HT-29 (cell line): ENCODE results near the genes HEYL, PPIE and TMCO2.

GRCh38 chr1:39114551-39115356 is 88.6 kb downstream of the NDUFS5 start:
- RAMPAGE, long total RNA = no peak

- RAMPAGE, long total RNA = no peak
These were observed 25.8 kb upstream of the MACF1 start for GRCh38 chr1:39178334-39179536.

- RAMPAGE, long total RNA = no peak
These were observed 10.6 kb downstream of the MACF1 start for GRCh38 chr1:39215010-39215598.

GRCh38 chr1:39328074-39329122 is 123.9 kb downstream of the MACF1 start:
- RAMPAGE, long total RNA = no peak

GRCh38 chr1:39335549-39336680 is 131.4 kb downstream of the MACF1 start:
- RAMPAGE, long total RNA = no peak

- RAMPAGE, long total RNA = no peak
These were observed 134.0 kb upstream of the BMP8A start for GRCh38 chr1:39357338-39358009.

GRCh38 chr1:39378982-39379599 is 112.3 kb upstream of the BMP8A start:
- RAMPAGE, long total RNA = no peak

DNA sequence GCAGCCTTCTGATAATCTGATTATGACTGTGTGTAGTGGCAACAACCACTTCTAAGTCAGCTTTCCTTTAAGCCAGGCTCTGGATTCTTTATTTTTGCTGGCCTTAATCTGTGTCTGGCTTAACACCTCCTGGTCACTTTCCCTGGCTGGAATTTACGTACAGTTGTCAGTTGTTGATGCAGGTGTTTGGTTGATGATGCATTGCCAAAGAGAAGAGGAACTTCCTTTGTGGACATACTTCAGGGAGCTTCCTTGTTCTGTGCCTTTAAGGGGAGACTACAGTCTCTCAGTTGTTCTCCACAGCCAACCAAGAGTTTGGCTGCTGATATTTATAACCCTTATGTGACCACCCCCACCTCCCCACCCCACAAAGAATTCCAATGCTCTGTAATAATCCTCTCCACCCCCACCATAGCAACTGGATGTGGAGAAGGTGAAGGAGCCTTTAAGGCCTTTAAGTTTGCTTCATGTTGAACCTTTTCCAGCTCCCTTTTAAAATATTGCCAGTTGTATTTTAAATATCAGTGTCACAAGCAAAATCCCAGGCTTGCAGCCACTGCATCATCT is 96.0 kb upstream of the BMP8A start:
- RAMPAGE, long total RNA = no peak

DNA sequence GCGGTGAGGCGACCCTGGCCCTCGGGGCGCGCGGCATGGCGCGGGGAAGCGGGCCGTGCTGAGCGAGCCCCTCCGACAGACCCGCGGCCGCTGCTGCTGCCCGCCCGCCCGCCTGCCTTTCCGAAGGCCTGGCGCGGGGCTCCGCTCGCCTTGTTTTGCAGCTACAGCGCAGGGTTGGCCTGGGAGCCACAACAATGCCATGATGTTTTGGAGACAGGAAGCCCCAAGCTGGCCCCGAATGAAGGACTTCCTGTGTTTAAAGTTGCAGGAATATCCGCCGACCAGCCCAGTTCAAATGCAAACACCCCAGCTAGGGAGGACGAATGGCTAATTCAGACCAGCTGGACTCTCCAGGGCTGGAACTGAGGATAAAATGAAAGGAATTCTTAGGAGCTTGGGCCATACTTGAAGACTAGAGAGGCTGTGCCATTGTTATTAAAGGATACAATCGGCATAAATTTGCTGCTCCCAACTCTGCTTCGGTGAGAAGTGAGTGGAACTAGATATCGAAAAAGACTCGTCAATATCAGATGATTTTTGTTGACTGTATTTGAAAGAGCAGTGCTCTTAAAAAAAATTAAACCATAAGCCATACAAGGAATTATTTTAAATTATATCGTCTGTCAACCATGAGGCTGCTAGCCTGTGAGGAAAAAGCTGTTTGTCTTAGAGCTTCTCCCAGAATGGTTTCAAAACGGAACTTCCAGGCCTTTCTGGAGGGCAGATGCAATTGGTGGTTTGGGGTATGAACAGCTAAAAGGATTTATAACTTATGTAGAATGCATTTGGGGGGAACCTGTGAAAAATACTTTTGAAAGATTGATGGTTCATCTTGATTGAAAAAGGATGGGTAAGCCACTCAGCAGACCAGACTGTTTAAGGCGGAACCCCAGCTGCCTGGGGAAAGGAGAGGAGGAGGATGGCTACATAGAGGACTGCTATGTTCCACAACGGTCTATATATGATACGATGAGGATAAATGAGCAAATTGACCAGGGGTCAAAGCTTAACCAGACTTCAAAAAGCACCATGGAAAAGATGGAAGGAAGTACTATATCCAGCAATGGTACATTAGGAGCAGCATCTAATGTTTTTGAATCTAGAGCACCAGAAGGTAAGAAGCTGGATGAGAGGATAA is 81.6 kb upstream of the BMP8A start:
- RAMPAGE, long total RNA = no peak

DNA sequence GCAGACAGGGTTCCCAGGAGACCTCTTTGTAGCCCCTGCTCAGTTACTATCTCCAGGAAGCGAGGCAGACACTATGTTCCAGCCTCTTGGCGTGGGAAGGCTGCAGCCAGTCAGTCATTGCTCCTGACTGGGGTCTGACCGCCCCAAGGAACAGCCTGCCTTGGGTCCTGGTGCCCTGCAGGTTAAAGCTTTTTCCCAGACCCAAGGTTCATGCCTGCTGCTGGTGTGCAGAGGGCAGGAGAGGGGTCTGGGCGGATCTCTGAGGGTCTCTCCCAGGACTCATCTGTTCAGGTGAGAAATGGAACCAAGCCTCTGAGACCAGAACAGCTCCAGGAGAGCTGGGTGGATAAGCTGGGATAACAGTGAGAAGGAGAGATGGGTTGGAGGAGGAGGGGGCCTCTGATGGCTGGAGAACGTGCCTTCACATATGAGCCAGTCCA is 13.4 kb downstream of the HEYL start:
- RAMPAGE, long total RNA = no peak

DNA sequence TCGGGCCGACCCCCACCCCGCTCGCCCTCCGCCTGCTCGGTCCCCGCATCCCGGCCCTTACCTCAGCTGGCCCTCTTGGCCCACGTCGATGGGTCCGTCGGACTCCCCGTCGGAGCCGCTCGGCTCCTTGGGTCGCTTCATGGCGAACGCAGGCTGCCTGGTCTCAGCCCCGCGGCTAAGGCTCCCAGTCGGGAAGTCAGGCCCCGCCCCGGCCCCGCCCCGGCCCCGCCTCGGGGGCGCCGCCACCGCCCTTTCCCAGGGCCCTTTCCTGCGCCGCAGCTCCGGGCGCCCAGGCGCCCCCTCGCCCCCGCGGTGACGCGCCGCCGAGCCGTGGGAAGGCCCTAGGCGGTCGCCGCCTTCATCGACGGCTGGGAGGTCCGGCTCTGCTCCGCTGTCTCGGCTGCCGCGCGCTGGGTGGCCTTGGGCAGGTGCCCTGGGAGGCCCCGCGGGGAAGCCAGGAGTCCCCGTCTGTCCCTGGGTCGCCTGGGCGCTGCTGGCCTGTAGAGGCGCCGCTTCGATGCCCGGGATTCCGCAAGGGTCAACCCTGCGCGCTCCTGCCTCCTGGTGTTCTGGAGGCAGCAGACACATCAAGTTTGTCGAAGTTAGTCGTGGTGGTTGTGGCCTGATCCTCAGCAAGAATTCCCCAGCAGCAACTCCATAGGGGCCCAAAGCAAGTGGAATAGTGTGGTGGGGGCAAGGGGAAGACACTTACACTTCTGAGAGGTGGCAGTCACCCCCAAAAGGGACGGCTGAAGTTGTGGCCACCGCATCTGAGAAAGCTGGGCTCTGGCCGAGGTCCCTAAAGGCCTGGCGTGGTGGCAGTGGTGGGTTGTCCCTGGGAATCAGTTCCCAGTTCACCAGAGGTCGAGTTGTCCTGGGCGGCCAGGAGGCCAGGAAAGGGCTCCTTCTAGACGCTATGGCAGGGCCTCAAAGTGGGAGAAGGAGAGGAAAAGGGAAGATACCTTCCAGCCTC is at the start of gene HEYL:
Gene HEYL, minus strand, starts transcription at position 159 of the 973 bp plus-strand sequence.
- RAMPAGE, long total RNA = no peak

DNA sequence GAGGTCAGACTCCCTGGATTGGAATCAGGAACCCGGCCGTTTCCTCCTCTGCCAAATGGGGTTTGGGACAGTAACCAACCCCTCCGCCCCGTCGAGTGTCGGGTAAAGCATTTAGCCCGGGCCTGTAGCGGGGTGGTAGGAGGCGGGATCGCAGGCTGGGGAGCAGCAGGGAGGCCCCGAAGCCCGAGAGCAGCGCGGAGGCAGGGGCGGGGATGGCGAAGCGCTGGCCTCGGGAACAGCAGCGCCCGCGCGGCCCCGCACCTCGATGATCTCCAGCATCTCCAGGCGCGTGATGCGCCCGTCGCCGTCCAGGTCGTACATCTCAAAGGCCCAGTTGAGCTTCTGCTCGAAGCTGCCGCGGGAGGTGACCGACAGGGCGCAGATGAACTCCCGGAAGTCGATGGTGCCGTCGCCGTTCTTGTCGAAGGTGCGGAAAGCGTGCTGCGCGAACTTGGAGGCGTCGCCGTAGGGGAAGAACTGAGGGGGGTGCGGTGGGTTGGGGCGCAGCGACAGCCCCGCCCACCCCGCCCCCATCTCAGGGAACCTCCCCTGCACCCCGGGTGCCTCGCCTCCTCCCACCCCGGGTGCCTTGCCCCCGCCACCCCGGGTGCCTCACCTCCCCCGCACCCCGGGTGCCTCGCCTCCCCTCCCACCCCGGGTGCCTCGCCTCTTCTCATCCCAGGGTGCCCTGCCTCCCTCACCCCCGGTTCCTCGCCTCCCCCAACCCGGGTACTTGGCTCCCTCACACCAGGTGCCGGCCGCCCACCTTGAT is 7.4 kb downstream of the HPCAL4 start:
- RAMPAGE, long total RNA = no peak

DNA sequence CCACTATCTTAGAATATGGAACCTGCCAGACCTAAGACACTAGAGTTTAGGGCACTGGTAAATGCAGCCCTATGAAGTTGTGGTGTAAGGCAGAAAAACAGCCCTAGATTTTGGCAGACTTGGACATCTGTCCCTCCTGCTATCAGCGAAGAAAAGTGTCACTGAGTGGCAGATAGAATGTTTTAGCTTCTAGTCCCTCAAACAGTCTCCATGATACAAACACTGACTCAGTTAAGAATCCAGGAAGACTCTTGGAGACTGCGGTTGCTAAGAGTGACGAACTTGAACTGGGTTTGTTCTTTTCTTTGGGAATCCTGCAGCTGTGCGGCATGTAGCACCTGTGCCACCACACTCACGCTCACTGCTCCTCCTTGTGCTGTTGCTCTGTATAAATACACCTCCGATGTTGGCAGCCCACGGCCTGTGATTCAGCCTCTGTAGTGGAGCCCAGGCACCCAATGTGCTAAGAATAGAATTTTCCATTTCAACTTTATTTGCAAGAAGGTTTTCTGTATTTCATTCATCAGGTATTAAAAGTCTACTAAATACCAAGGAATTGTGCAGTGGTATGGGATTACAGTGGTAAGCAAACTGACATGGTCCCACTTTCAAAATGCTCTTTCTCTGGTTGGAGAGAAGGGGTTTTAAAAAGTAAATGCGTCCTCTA is 5.5 kb upstream of the PPIE start:
- RAMPAGE, long total RNA = no peak

- RAMPAGE, long total RNA = start-site peak on the plus strand at chr1:39738878-39738898, 123 and 82 reads in 2 replicates
These were observed at the start of gene PPIE for GRCh38 chr1:39738455-39739646. TSS of gene PPIE (plus strand) at chr1:39738882.

DNA sequence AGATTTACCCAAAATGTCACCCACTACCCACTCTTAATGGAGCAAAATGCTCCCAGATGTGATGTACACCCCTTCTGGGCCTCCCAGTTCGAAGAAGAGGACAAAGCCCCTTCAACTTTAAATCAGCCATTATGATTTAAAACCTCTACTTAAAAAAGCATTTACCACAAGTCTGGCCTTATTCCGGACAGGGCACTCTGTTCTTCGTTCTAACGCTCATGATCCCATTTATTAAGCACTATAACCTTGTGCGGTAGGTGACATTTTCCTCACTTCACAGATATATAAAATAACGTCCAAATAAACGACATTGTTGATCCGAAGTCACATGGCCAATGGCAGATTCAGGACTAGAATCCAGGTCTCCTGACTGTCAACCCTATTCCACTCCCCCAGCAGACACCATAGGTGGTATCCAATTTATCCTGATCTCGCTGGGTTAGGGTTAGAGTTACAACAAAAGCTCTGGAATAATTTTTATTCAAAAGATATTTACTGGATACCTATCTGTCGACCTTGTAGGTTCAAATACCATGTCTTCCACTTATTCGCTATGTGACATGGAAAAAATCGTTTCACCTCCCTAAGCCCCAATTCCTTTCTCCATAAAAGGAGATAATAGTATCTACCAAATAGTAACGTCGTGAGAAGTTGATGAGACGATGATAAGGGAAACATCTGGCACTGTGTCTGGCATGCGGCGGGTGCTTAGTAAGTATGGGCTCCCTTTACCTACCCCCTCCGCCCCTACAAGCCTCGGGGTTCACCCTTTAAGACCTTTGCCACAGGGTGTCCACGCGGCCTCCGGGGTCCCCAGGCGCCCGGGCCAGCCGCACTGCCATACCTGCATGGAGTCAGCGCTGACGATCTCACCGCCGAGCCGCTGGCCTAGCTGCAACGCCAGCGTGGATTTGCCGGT is 571 bp downstream of the TRIT1 start:
- RAMPAGE, long total RNA = no peak

GRCh38 chr1:39960566-39961113 is 5.7 kb downstream of the MFSD2A start:
- RAMPAGE, long total RNA = no peak

- RAMPAGE, long total RNA = no peak
These were observed 1.2 kb downstream of the PPT1 start for GRCh38 chr1:40095786-40096350.

- RAMPAGE, long total RNA = no peak
These were observed at the start of gene TMCO2 for GRCh38 chr1:40247601-40248184. TSS of gene TMCO2 (plus strand) at chr1:40247937.

GRCh38 chr1:40339926-40340298 is 22.8 kb upstream of the COL9A2 start:
- RAMPAGE, long total RNA = no peak

GRCh38 chr1:40384149-40384855 is 10.8 kb downstream of the SMAP2 start:
- RAMPAGE, long total RNA = no peak